GM12891 (cell line): ENCODE results near the genes GPR137 and CCDC88B.

GRCh38 chr11:64259761-64260636 is 8.7 kb downstream of the PLCB3 start:
- RRBS: no CpG with 5 or more reads among the region's 9 CpGs

DNA sequence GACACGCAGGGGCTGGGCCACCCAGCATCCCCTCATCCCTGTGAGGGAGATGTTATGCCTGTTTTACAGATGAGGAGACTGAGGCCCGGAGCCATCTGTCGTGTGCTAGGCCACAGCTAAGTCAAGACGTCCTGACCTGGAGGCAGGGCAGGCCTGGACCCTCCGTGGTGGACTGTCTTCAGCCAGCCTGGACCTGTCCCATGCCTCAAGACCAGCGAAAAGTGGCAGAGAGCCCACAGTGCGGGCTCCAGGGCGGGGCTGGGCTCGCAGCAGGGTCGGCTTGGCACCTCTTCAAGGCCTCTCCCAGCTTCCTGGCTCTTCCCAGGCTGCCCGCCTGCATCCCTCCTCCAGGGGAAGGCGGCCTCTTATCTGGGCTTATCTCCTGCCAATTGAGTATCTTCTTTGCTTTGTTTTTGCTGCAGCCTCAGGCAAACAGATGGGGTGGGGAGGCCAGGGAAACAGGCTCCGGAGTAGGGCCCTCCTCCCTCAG is 16.0 kb downstream of the BAD start:
- RRBS: no CpG with 5 or more reads among the region's 13 CpGs

GRCh38 chr11:64285637-64286205 is at the start of gene GPR137:
TSS of gene GPR137 (plus strand) at chr11:64285848.
- RRBS: 2% methylated on average over 31 of the region's 61 CpGs

GRCh38 chr11:64305349-64305476 is 111 bp upstream of the ESRRA start:
- RRBS: under 1% methylated on average over 8 of the region's 19 CpGs

- RRBS: no CpG with 5 or more reads among the region's 27 CpGs
Measured at GRCh38 chr11:64315560-64316408, 1.6 kb downstream of the TRMT112 start.

DNA sequence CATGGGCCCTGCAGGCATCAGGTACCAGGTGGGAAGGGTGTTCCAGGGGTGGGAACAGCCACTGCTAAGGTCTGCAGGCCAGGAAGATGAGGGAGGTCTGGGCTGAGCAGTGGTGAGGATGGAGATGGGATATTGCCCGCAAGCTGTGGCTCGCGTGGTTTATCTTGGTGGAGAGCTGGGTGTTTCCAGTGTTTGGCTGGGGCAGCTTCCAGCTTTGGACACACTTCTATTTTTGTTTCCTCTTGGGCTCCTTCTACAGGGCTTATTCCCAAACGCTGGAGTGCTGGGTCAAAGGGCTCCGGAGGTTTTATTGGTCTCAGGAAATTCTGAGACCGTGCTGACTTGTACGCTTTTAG is 10.7 kb upstream of the CCDC88B start:
- RRBS: no CpG with 5 or more reads among the region's 7 CpGs

- RRBS: 2% methylated on average over 5 of the region's 14 CpGs
Measured at GRCh38 chr11:64339786-64340378, at the start of gene CCDC88B. TSS of gene CCDC88B (plus strand) at chr11:64340204.

GRCh38 chr11:64359788-64360208 is 836 bp downstream of the RPS6KA4 start:
- RRBS: no CpG with 5 or more reads among the region's 16 CpGs

DNA sequence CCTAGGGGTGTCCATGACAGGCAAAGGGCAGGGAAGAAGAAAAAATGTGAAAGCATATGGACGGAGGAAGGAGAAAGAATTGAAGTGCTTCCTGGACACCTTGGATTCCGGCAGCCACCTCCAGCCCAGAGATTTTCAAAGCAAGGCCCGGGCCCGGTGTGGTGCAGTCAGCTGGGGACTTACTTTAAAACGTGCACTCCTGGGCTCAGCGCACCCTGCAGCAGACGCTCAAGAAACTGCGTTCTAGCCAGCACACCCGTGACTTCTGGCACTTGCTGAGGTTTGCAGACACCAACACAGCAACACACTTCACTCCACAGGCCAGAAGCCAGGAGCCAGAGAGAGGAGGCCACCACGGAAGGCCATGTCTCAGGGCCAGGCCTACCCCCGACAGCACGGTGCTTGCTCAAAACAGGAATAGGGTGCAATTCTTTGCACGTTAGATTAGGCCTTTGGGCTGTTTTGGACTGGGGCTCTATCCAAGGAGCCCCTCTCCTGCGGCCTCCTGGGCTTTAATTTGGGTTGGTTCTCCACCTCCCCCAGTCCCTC is 1.9 kb upstream of the SLC22A11 start:
- RRBS: no CpG with 5 or more reads among the region's 14 CpGs

- RRBS: no CpG with 5 or more reads among the region's 17 CpGs
Measured at GRCh38 chr11:64566230-64567112, 10.7 kb downstream of the SLC22A11 start.

DNA sequence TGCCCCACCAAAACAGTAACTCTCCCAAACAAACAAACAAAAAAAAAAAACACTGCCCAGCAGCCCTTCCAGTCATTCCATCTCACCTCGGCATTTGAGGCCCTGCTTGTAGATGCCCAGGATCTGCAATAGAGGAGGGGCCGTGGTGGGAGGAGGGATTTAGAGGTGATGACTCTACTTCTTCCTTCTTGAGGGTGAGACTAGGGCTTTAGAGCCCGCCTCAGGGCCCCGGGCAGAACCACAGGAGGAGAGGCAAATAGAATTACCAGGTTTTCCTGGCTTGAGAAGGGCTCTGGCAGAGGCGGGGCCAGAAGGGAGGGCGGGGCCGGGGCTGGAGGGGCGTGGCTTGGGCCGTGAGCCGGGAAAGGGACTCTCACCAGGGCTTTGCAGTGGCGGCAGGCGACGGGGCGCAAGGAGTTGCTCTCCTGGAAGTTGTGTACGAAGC is 6.7 kb upstream of the NRXN2 start:
- RRBS: no CpG with 5 or more reads among the region's 15 CpGs

- RRBS: under 1% methylated on average over 31 of the region's 102 CpGs
Measured at GRCh38 chr11:64744676-64745695, 1.0 kb upstream of the RASGRP2 start.

GRCh38 chr11:64763815-64764930 is 4.4 kb upstream of the PYGM start:
- RRBS: 6% methylated on average over 3 of the region's 20 CpGs

GRCh38 chr11:64767721-64768788 is 8.3 kb upstream of the PYGM start:
- RRBS: no CpG with 5 or more reads among the region's 22 CpGs

- RRBS: no CpG with 5 or more reads among the region's 28 CpGs
Measured at GRCh38 chr11:64769879-64771119, 8.0 kb downstream of the SF1 start.

GRCh38 chr11:64853474-64854213 is 9.2 kb upstream of the CDC42BPG start:
- RRBS: 15% methylated on average over 7 of the region's 30 CpGs

DNA sequence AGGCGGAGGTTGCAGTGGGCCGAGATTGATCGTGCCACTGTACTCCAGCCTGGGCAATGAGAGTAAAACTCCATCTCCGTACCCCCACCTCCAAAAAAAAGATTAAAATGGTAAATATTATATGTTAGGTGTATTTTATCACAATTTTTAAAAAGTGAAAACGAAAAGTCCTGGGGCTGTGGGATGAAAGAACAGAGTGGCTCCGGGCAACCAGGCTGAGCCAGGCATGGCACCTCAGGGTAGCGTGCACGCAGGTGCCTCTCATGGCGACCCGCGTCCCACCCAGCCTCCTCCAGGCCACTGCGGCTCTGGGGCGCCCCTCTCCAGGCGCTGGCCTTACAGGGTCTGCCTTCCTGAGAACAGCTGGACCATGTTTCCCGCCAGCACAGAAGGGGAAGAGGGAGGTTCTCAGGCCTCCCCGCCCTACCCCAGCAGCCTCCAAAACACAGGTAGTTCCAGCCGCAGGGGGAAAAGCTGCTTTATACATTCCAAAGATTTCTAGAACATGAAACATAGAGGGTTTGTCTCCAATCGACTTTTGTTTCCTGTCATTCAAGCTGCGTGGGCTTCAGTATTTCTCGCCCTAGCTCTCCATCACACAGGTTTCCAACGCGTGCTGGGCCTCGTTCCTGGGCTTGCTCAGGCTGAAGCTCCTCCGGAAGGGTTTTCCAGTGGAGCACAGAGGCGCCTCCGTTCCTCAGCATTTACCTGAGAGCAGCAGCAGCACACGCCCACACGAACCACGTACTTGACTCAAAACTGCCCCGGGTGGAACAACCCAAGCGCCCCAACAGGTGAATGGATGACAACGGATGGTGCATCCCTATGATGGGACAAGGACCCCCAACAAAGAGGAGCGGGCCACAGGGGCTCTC is 10.5 kb downstream of the EHD1 start:
- RRBS: no CpG with 5 or more reads among the region's 33 CpGs

DNA sequence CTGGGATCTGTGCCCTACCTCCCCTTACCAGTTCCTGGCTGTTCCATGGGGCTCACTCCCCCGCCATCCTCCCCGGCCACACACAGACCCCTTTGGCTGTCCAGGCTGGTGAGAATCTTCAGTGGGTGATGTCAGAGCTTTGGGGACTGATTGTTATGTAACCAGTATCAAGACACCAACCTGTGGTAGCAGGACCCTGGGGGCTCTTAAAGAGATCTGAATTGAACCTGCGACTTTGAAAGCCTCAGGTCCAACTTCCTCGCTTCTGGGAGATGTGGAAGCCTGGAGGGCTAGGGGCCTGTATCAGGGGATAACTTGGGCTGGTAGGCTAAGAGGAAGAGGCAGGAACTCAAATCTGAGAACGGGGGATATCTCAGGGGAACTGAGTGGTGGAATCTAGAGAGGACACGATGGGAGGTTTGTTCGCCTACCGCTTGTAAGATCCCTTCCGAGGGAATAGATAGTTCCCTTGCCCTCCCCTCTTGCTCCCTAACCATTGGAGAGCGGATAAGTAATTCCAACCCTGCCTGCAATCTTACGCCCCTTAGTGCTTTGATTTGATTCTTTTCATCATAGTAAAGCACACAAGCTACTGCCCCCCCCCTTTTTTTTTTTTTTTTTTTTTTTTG is 1.3 kb upstream of the EHD1 start:
- RRBS: no CpG with 5 or more reads among the region's 11 CpGs

DNA sequence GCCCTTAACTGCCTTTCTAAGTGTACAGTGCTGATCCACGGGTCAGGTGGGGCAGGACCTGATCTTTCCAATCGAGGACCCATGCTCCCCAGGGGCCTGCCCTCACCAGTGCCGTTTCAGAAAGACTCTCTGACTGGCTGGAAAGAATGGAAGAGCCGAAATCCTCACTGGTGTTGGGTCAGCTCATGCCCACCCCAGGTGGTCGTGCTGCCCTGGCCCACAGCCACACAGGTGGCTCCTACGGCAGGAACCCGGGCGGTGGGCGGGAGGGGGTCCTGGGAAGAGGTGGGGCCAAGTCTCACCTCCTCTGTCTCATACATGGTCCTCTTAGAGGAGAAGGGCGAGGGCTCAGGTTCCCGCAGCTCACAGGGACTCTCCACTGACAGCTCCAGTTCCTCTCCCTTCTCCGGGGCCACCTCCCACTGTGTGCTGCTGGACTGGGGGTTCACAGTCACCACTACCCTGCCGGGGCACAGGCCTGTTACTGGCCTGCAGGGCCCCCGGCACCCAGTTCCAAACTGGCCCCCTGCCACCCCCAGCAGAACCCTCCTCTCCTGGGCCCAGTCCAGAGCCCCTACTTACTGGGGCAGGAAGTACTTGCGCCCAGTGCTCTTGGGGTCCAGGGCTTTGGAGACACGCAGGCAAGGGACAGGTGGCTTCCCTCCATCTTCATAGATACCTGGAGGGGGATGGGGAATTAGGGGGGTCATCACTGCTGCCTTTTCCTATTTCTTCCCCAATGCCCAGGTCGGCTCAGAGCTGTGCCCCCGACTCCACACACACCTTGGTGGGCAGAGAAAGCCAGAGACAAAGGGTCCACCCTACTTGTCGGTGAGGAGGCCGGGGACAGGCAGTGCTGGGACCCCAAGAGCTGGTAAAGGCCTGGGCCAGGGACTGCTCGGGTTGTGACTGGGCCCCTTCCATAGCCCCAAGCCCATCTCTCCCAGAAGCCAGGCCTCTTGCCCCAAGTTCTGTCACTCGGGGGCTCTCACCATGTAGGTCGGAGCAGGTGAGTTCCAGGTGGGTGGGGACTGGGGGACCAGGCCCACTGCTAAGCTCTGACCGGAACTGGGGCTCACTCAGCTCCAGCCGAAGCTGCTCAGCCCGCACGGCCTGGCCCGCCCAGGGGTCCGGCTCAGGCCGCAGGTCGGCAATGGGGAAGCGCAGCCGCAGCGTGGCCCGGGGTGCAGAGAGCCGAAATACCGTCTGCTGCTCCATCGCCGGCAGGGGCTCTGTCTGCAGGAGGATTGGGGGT is 7.9 kb downstream of the ATG2A start:
- RRBS: 99% methylated on average over 3 of the region's 39 CpGs

- RRBS: no CpG with 5 or more reads among the region's 7 CpGs
Measured at GRCh38 chr11:64939467-64939825, 3.8 kb upstream of the GPHA2 start.